SUDHL5 (cell line): Measurements from ENCODE around the genes B3GNT9 and HSF4.

- PRO-cap: no peak
Measured at GRCh38 chr16:66740507-66741114, 10.8 kb downstream of the DYNC1LI2 start.

DNA sequence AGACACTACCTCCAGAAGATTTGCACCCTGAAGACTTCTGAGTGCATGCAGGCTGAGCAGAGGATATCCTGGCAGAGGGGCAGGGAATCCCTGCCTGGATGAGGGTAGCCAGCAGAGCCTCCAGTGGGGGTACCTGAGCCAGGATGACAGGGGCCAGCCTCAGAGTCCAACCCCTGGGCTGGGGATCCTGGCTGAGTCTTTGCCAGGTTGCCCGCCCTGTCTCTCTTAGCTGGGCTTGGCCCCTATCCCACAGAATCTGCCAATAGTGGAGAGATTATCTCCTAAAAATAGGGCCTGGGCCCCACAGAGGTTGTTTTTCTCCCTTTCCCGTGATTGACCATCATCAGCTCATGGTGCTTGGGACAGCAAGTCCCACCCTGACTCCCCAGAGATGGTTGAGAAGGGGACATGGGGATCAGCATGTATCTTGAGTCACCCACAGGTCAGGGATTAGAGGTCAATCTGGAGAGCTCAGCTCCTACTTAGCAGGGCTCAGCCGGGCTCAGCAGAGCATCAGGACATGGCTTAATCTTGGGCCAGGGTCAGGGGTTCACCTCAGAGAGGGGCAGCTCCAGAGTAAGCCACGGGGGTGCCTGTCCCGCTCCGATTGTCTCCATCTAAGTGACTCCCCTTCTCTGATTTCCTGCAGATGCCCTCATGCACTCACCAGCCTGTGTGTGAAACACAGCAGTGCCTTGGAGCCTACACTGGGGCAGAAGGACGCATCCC is 11.6 kb downstream of the CDH16 start:
- PRO-cap: no peak

GRCh38 chr16:66926112-66926804 is 923 bp upstream of the RRAD start:
- PRO-cap: no peak

DNA sequence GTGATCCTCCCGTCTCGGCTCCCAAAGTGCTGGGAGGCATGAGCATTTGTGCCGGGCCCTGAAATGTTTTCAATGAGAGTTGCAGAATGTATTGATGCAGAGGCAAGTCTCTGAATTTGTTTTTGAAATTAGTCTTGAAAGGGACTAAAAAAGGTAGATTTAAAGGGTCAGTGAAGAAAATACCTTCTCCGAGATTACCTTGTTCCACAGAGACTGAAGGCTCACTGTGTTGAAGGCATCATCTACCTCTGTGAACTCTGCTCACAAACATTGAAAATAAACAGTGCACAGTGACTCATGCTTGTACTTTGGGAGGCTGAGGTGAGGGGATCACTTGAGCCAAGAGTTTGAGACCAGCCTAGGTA is 4.2 kb downstream of the PHAF1 start:
- PRO-cap: no peak

DNA sequence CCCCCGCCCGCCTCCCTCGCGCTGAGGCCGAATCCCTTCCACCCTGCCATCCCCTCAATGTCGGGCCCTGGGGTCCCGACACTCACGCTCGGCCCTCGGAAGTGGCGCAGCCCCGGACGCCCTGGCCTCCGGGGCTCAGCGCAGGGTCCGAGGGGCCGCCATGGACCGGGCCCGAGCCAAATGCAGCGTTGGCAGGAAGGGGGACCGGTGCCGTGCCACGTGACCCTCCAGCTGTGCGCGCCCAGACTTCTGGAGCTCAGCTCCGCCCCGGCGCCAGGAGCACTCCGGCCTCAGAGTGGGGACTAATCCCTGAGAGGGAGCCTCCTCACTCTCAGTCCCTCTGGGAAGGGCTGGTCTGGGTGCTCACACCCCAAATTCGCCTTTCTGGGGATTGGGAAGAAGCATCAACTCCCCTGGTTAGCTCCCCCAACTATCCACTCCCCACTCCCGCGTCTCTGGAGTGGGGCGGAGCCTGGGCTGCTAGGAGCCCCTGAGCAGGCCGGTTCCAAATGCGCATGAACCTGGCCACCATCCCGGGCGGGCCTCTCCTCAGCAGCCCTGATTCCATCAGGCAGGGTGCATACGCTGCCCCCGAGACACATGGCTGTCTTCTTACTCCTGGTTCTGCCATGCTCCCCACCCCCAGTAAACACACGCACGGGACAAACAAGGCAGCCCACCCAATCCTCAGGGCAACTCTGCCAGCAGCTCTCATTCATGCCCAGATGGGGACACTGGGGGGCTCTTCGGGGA is at the start of gene B3GNT9:
TSS of gene B3GNT9 (minus strand) at position 220 of the 753 bp plus-strand sequence.
- PRO-cap: unidirectional peak, minus-strand start at position 184 of the sequence; unidirectional peak, minus-strand start at position 457 of the sequence

- PRO-cap: no peak
Measured at GRCh38 chr16:67153616-67154173, 2.9 kb upstream of the B3GNT9 start.

- PRO-cap: no peak
Measured at GRCh38 chr16:67164354-67165118, at the start of gene HSF4. HSF4 (plus strand) TSS chr16:67164745.

DNA sequence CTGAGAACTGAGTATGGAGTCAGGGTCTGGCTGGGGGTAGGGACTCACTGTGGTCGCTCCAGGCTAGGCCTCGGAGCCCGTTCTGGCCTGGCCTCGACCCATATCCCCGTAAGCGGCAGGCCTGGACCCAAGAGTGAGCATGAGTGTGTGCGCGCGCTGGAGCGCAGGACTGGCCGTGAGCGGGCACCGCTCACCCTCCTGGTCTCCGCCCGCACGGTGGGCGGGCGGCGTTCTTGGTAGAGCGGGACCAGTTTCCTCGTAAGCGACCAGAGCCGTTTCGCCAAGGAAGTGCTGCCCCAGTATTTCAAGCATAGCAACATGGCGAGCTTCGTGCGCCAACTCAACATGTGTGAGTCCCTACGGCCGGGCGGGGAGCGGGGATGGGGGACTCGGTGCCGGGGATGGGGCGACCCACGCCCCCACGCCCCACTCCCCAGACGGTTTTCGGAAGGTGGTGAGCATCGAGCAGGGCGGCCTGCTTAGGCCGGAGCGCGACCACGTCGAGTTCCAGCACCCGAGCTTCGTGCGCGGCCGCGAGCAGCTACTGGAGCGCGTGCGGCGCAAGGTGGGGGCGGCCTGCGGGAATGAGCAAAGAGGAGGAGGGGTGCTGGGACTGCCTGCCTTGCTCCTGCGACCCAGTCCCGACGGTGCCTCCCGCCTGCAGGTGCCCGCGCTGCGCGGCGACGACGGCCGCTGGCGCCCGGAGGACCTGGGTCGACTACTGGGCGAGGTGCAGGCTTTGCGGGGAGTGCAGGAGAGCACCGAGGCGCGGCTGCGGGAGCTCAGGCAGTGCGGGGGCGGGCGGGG is 940 bp downstream of the HSF4 start:
- PRO-cap: no peak

DNA sequence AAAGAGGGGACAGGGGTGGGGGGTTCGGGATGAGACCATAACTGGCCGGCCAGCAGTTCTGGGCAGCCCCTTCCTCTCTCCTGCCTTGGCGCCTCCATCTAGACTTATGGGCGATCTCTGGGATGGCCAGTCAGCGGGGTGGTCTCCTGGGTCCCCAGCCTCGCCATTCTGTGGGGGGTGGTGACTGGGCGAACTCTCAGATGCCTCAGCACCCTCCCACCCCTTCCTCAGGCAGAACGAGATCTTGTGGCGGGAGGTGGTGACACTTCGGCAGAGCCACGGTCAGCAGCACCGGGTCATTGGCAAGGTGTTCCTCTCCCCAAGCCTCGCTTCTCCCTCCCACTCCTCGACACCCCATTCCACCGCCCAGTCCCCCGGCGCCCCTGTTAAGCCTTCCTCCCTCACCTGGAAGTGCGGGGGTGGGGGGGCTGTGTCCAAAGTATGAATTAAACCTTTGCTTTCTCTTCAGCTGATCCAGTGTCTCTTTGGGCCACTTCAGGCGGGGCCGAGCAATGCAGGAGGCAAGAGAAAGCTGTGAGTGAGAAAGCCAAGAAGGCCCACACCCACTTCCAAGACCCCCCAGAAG is 1.6 kb downstream of the HSF4 start:
- PRO-cap: no peak

DNA sequence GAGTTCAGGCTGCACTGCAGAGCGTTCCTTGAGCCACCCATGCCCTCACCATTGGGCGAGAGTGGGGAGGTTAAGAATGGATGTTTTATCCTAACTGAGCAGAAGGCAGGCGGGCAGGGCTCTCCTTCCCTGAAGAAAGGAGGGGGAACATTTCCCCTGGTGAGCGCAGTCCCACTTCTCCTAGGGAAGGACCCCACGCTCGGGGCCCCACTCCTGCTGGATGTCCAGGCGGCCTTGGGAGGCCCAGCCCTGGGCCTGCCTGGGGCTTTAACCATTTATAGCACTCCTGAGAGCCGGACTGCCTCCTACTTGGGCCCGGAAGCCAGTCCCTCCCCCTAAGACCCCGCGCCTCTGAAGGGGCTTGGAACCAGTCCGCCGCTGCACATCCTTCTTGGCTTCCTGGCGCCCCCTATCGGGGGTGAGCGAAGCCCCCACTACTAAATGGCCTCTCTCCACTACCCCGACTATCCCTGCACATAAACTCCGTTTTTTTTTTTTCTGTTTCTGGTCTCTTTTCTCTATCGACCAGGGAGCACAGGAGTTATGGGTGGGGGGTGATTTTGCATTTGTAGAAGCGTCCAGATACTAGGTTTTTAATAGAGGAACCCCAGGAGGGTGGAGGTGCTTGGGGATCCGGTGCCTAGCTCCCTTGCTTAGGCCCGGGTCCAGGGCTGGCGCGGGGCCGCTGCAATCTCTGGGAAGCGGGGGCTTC is 5.1 kb downstream of the HSF4 start:
- PRO-cap: no peak

DNA sequence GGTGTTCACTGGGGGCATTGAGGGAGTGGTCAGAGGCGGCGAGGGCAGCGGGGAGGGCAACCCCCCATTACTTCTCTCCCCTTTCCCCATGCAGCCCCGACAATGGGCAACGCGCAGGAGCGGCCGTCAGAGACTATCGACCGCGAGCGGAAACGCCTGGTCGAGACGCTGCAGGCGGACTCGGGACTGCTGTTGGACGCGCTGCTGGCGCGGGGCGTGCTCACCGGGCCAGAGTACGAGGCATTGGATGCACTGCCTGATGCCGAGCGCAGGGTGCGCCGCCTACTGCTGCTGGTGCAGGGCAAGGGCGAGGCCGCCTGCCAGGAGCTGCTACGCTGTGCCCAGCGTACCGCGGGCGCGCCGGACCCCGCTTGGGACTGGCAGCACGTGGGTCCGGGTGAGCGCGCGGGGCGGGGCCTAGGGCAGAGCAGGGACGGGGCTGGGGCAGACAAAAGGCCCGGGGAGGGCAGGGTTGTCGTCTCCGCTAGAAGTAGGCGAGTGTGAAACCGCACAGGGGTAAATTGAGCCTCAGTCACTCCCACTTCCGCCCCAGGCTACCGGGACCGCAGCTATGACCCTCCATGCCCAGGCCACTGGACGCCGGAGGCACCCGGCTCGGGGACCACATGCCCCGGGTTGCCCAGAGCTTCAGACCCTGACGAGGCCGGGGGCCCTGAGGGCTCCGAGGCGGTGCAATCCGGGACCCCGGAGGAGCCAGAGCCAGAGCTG is 9.5 kb downstream of the MATCAP1 start:
- PRO-cap: no peak

DNA sequence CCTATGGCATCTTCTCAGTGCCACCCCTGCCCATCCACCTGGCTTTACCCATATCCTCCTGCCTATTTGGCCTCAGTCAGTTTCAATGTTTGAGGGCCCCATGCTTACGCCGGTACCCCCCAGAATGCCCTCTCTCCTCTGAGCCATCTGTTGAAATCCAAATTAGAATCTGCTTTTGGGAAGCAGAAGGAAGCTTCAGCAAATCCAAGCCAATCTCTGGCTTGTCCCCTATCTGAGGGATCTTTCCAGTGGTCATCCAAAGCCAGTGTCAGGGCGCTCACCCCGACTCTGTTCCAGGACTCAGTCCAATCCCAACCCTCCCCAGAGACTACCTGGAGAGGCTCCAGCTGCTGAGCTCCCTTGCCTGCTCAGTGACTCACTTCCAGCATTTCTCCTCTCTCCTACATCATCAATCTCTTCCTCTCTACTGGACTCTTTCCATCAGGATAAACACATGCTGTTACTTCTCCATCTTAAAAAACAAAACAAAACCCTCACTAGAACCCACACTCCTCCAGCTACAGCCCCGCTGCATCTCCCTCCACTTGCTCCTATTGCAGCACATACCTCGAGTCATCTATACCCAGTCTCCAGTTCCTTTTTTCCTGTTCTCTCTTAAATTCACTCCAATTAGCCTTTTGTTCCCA is 2.4 kb downstream of the MATCAP1 start:
- PRO-cap: no peak

- PRO-cap: no peak
Measured at GRCh38 chr16:67194354-67195123, 2.6 kb downstream of the E2F4 start.

DNA sequence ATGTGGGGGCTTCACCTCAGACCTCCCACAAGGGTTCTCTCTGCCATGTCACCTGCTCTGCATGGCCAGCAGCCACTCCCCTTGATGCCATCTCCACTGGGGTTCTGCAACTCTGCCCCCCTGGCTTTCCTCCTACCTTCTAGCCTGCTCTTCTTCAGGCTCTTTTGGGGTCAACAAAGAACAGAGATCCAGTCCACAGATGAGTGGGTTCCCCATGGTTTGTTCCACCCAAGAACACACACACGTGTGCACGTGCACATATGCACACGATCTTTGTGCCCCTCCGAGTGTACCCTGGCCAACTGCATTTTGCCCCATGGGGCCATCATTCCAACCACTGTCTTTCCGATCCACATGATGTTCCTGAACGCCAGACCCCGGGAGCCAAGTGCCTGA is 10.5 kb upstream of the TMEM208 start:
- PRO-cap: no peak

DNA sequence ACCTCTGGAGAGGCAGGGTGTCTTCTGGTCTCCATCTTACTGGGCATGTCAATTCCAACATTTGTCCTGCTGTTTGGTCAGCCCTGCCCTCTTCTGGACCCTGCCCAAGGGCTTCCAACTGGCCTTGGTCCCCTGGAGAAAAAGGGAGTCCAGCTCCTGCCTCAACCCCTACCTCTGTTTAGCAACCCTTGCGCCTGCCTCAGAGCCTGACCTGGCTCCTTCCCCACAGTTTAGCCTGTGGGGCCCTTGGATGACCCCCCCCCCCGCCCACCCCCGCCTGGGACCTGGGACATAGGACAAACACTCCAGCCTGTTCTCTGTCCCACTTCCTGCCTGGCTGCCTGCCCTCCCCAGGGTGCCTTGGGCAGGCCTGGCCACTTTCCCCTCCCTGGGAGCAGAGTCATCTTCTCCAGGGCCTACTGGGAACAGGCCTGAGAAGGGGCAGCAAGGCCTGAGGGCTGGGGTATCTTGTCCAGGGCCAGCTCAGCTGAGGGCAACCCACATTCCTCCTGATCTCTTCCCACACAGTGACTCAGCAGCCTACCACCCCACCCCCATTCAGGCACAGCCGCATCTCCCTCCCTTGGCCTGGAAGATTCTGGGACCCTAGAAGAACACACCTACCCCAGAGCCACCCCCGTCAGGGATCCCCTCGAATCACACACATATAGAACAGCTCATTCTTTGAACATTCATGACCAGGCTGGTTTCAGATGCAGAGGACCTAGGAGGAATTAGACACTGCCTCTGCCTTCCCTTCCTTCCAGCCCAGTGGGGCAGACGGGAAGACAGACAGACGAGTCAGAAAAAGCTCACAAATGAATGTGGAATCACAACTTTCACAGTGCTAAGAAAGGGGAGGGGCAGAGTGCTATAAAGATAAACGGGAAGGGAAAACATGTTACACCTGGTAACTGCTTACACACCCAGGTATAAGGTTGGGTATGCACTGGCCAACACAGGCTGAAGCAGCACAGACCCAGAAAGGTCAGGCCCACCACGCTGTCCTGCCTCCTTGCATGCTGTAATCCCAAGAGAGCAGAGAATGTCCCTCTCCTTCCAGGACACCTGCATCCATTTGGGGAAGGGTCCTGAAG is 6.1 kb downstream of the FHOD1 start:
- PRO-cap: no peak

DNA sequence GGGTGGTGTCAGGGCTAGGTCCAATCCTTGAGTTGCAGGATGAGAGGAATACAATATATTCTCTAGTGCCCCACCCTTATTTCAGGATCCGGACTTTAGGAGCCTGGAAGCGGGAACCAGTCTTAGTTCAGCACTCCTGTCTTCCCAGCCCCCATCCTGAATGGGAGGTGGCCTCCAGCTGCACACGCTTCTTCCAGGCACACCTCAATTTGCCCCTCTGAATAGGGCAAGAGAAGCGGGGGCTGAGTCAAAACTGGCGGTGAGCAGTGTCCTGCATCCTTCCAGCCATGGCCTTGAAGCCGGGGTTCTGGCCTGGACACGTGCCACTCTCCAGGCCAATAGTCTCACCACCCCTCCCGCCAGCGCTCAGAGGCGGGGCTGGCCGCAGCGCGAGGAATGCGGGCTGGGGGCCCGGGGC is 1.5 kb downstream of the FHOD1 start:
- PRO-cap: no peak

DNA sequence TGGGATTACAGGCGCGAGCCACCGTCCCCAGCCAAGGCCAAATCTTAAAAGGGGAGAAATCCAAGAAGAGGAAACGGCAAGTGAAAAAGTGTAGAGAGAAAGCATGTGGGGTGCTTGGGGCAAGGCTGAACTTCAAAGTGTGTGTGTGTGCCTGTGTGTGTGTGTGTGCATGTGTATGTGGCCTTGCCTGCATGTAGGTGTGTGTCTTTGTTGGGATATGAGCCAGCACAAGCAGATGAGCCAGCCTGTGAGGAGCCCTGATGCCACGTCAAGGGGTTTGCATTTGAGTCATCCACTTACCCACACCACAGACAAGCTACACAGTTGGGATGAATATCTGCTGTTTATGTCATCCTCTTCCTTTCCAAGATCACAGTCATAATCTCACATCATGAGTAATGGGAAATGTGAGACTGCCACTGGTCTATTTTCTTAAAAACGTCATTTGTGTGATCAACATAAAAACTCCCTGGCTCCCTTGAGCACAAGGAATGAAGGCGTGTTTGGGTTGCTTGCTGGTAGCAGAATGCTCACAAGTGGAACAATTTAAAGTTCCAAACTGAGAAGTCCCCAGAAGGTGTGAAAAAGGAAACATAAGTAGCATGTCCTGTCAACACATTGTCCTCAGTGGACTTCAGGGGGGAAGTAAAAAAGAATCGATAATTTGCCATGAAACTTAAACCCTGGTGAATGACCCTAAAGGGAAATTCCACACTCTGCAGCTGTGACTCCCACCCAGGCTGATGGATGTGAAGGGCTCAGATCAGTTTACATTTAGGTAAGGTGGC is 14.8 kb downstream of the KCTD19 start:
- PRO-cap: no peak

DNA sequence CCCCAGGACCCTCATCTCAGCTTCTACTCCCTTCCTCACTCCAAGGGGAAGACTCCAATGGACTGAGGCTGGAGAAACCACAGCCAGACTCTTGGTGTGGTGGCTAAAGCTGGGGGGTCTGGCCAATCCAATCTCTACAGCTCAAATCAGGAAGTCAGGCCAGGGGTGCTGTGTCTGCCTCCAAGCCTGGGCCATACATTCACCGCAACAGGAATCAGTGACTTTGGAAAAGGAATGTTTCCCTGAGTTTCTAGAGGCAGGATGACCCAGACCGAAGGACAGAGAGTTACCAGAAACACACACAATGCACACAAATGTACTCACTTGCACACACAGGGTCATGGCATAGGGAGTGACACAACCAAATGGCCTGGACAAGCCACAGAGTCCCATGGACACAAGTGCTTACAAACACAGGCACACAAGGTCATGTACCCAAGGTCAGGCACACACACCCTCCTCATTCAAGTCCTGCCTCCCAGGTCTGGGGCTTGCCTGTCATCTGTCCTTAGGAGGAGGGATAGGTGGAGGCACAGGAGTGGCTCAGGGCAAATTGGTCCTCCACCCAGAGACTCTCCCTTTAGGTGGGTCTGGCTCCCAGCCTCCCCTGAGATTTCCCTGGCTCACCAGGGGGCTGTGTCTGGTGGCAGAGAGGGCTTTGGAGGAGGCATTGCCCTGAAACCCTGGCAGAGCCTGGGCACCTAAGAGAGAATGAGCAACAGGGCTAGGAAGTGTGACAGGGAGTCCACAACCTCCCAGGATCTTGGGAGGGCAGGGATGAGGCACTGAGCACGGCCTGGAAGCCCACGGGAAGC is 1.5 kb upstream of the HSD11B2 start:
- PRO-cap: no peak

GRCh38 chr16:67431878-67432912 is 1.3 kb downstream of the HSD11B2 start:
- PRO-cap: no peak

DNA sequence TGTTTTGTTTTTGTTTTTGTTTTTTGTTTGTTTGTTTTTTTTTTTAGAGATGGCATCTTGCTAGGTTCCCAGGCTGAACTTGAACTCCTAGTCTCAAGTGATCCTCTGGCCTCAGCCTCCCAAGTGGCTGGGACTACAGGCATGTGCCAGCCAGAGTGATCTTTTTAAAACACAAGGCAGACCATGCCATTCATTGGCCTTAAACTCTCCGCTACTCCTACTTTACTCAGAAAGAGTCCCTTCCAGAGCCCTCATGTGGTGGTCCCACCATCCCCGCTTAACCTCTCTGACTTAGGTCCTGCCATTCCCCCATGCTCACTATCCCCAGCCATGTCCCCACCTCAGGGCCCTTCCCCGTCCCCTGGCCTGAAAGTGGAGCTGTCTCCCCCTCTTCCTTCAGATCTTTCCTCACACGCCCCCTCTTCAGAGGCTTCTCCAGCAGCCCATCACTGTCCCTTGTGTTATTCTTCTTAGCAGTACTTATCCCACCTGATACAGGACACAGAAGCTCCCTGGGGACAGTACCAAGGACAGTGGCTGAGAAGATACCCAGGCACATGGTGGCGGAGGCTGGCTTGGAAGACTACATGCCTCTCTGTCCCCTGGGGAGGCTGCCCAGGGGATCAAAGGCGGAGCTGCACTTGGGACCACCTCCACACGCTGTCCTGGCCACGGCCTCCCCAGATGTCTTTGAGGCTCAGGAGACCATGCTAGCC is 23.8 kb downstream of the HSD11B2 start:
- PRO-cap: no peak